Bronchial epithelial cell (primary cell): ENCODE measurements around a stretch of chr16.

GRCh38 chr16:11586454-11586705, 339 bp downstream of the LITAF start:
- RRBS, 2 experiments: 2% methylated on average over 20 of the region's 29 CpGs

- RRBS, 2 experiments: no CpG with 5 or more reads among the region's 19 CpGs
Observed at GRCh38 chr16:11604577-11605449, 18.1 kb upstream of the LITAF start.

- RRBS, 2 experiments: no CpG with 5 or more reads among the region's 12 CpGs
Observed at GRCh38 chr16:11672641-11673306, 4.5 kb downstream of the SNN start.

- RRBS, 2 experiments: no CpG with 5 or more reads among the region's 24 CpGs
Observed at GRCh38 chr16:11682385-11683489, 14.5 kb downstream of the SNN start.

DNA sequence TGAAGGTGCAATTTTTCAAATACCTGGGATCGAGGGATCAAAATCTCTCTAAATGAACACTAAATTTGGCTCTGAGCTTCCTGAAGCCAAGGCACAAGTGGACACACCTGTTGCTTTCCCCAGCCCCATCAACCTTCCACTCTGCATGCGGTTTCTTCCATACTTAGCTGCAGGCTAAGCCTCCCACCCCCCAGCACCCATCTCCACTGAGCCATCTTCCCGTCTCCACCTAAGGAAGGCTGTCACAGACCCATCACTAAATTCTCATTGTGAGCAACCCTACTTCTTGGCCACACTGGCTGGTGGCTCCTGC, 30.5 kb downstream of the TXNDC11 start:
- RRBS, 2 experiments: no CpG with 5 or more reads among the region's 3 CpGs

GRCh38 chr16:11722204-11722882, 20.3 kb downstream of the TXNDC11 start:
- RRBS, 2 experiments: no CpG with 5 or more reads among the region's 6 CpGs

DNA sequence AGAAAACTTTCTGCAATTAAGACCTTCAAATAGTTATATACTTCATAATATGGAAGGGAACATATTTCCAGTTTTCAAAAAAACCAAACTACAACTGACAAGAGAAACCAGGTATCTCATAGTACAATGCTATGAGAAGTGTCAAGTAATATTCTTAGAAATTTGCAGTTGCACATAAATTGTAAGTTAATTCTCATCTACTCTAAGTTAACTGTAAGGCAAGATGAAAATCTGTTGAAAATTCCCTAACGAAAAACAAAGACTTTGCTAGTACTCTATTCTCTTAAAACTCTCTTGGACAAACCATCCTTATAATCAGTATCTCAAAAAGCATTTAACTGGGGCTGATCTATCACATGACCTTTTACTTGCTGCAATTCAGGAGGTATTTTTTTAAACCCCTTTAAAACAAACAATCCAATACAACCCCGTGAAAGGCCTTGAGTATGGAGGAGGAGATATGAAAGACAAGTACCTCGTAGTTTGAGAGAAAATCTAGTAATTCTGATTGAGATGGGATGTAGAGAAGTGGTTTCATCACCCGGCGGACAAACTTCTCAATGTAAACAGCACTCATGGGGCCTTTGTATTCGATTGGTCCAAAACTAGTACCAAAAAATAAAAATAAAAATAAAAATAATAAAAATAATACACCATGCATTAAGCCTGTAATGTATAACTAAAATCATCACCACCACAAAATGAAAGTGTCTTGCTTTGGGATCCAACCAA, 12.3 kb downstream of the TXNDC11 start:
- RRBS, 2 experiments: no CpG with 5 or more reads among the region's 6 CpGs

DNA sequence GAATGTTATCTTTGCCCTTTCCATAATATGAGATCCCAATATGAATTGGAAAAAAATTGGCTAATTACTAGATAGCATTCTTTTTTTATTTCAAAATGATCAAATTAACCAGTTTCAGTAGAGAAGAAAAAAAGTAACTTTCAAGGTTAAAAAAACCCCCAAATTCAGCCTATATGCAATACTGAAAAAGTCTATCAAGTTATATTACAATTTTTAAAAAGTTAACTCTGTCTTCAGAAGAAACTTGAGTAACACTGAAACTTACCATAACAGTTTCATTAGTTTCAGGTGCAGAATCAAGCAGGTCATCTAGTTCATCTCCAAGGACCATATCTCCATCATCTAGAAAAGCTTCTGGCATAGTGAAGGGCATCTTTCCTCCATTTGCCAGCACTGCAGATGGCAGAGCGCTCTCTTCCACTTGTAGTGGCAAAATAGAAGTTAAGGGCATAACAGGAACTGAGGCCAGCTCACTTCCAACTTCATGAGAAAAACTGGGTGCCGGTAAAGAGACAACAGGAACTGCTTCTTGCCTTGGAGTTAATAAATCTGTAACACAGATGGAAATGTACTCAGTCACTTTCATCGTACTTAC, 23.0 kb downstream of the ZC3H7A start:
- RRBS, 2 experiments: no CpG with 5 or more reads among the region's 3 CpGs

- RRBS, 2 experiments: no CpG with 5 or more reads among the region's 5 CpGs
Observed at GRCh38 chr16:11896315-11897037, 19.3 kb downstream of the GSPT1 start.

- RRBS, 2 experiments: no CpG with 5 or more reads among the region's 4 CpGs
Observed at GRCh38 chr16:12010645-12011077, 34.1 kb downstream of the SNX29 start.

DNA sequence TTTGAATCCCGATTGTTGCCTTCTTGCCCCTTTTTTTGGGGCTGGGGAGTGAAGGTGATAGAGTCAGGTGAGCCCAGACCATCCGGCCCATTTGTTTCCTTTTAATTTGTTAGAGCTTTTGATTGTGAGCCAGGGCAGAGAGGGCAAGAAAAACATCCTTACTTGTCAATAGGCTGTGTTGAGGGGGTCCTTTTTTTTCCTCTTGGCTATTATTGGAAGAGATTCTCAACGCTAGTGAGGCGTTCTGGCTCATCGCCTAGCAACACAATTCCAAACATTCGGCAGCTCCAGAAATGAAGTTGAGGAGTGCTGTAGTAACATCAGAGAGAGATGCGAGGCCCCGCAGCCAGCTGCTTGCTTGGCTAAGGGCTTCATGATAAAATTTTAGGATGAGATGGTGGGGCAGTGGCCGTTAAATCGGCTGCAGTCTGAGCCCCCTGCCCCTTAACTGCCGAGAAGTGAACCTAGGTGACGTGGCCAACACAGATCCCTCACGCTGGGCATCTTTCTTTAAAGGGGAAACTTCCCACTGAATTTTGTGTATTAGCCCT, 119.2 kb downstream of the SNX29 start:
- RRBS, 2 experiments: no CpG with 5 or more reads among the region's 13 CpGs

GRCh38 chr16:12100107-12100463, 123.6 kb downstream of the SNX29 start:
- RRBS, 2 experiments: no CpG with 5 or more reads among the region's 7 CpGs

DNA sequence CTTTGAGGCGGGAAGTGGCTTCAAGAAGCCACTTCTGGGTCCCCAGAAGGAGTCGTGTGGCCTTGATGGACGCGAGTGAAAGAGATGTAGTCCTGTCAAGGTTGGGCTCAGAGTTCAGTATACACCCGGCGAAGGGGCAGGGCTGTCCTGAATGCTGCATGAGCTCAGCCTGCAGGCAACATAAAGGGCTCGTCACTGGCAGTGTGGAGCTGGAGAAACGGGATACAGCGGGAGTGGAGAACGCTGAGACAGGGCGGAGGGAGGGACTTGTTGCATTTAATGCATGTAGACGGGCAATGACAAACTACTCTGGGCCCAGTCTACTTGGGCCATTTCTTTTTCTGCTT, 313.2 kb downstream of the SNX29 start:
- RRBS, 2 experiments: no CpG with 5 or more reads among the region's 12 CpGs

DNA sequence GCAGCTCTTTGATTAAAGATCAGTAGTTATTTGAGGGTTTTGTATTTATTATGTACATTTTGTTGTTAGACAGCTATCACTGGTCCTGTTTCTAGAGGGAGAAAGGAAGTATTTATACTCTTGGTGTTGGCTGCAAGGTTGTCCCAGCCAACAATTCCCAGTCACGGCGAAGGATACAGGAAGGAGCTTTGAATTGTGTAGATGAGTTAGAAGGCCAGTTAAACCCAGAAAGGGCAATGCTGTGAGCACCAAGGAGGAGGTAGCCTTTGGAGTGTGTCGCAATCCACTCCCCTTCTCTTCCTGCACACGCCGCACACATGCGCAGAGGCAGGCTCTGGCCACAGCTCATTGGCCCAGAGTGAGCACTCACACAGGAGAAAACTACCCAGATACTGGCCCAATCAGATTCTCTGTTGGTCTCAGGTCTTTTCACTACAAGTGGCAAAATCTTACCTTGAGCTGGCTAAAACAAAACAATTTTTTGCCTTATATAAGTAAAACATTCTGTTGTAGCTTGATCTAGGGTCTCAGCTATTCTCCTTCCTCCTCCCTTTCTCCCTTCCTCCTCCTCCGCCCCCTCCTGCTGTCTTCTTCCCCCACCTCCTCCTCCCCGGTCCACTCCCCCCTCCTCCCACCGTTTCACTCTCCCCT, 345.1 kb downstream of the CPPED1 start:
- RRBS, 2 experiments: no CpG with 5 or more reads among the region's 9 CpGs

- RRBS, 2 experiments: no CpG with 5 or more reads among the region's 15 CpGs
Observed at GRCh38 chr16:12532811-12533281, 270.8 kb downstream of the CPPED1 start.

DNA sequence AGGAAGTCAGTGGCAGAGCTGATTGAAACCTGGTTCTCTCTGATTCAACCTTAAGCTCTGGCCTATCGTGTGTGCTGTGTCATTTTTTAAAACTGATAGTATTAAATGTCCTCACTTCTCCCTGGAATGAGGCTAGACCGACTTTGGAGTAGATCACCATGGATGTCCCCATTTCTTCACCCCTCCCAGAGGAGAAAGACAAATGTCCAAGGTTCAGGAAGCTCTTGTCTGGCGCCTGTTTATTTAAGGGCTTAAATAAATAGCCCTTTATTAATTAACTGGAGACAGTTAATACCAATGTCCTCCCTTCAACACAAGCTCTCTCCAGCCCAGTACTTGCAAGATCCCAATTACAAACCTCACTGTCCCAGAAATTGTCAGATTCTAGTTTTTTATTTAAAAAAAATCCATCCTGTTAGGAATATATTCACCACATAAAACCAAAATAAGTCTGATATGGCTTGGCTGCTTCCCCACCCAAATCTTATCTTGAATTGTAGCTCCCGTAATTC, 344.3 kb downstream of the SHISA9 start:
- RRBS, 2 experiments: no CpG with 5 or more reads among the region's 4 CpGs

- RRBS, 2 experiments: no CpG with 5 or more reads among the region's 4 CpGs
Observed at GRCh38 chr16:13937434-13937787, 17.5 kb downstream of the ERCC4 start.

DNA sequence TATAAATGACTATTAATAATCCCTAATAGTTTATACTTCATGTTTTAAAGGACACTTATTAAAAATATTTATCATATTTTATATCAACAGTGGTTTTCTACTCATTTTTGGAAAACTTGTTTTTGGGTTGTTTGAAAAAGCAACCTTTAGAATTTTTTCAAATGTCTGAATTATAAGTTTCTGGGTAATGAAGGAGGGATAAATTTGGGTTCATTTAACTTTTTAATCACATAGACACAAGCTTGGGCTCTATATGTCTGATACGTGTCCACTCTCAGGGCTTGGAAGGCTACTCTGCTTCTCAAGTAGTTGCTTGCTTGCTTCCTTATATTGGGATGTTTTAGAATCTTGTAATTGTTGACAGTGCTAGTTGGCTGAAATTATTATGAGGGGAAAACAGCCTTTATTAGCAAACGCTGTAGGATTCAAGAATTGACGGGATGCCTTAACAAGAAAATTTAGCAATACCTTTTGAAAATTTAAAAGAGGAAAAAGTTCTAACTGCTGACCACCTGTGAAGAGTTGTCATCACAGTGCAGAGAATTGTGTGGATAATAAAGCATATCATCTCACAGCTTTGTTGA, 118.5 kb downstream of the MRTFB start:
- RRBS, 2 experiments: no CpG with 5 or more reads among the region's 3 CpGs

GRCh38 chr16:14203280-14203799, 132.2 kb downstream of the MRTFB start:
- RRBS, 2 experiments: no CpG with 5 or more reads among the region's 7 CpGs

GRCh38 chr16:14223110-14223798, 152.1 kb downstream of the MRTFB start:
- RRBS, 2 experiments: no CpG with 5 or more reads among the region's 3 CpGs